IMR-90 (cell line): ENCODE measurements around a stretch of chr2.

DNA sequence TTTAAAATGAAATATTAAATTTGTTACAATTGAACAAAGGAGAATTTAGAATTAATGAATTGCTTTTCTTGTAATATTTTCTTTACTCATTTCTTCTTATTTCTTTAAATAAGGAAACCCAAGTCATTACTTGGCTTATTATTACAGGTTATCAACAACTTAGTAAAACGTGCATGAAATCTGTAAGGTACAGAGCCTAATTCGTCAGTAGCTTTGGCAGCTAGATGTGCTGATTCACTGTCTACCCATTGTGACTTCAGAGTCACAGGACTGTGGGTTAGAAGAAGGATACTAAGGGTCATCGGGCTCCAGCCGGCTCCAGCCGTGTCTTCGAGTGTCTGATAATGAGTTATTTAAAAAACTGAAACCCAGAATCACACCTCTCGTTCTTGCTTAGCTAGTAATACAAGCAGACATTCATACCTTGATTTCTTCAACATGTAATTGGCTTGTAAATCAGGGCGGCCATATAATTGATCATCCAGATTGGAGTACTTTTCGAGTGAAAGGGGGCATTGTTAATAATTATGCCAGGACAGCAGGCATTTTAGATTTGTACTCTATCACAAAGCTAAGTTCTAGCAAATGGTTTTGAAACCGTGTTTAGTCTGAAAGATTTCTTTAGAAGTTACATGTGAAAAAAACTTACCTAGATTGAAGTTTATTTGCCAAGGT lies 170.6 kb downstream of the FMNL2 start:
- RRBS: no CpG with 5 or more reads among the region's 10 CpGs
CAGE:
- cytosol, long polyA plus RNA: no peak
- long polyA plus RNA: no peak
- nucleus, long polyA plus RNA: no peak

DNA sequence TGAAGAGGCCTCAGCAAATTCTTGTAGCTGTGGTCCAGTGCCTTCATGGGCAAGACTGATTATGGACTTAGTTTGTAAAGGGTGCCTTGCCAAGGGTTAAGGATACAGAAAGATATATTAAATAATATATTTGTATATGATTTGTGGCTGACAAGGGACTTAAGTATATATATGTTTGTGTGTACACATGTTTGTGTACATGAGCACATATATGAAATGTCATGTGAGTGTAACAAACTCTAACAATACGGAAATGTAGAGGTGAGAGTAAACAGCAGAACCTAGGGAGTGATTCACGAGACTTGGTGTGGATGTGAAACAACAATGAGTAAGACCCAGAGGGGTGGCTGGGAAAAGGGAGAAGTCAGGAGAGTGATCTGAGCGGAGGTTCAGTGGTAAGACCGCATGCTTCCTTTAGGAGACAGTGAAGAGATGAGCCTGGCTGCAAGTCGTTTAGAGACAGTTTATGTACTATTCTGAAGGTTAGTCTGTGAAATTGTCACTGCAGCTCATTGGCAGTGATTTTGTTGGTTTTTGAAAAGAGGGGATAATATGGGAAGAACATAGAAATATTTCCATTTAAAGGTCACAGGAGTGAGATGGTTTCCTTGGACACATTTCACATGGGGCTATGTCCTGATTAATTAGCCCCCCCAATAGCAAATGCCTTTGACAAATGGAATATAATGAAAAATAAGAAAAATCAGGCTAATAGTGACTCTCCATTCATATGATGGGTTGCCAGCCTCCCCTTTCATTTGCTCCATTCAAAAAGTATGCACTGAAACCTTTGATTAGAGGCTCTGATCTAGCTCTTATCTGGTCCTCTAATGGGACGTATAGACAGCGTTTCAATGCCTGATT lies 150.5 kb downstream of the PRPF40A start:
- RRBS: no CpG with 5 or more reads among the region's 7 CpGs
CAGE:
- cytosol, long polyA plus RNA: no peak
- long polyA plus RNA: no peak
- nucleus, long polyA plus RNA: no peak

DNA sequence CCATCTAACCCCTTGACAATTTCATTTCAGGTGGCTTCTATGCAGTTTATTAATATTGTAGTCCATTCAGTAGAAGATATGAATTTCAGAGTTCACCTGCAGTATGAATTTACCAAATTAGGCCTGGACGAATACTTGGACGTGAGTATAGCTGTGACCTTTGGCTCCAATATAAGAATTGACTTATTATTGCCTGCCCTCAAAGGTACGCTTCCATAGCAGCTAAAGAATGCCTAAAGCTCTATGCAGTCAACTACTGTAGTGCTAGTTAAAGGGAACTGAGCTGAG lies 105.9 kb downstream of the PRPF40A start:
- RRBS: no CpG with 5 or more reads among the region's 3 CpGs
CAGE:
- cytosol, long polyA plus RNA: no peak
- long polyA plus RNA: no peak
- nucleus, long polyA plus RNA: no peak

GRCh38 chr2:152611753-152612041 lies 105.6 kb downstream of the PRPF40A start:
- RRBS: no CpG with 5 or more reads among the region's 2 CpGs
CAGE:
- cytosol, long polyA plus RNA: no peak
- long polyA plus RNA: no peak
- nucleus, long polyA plus RNA: no peak

DNA sequence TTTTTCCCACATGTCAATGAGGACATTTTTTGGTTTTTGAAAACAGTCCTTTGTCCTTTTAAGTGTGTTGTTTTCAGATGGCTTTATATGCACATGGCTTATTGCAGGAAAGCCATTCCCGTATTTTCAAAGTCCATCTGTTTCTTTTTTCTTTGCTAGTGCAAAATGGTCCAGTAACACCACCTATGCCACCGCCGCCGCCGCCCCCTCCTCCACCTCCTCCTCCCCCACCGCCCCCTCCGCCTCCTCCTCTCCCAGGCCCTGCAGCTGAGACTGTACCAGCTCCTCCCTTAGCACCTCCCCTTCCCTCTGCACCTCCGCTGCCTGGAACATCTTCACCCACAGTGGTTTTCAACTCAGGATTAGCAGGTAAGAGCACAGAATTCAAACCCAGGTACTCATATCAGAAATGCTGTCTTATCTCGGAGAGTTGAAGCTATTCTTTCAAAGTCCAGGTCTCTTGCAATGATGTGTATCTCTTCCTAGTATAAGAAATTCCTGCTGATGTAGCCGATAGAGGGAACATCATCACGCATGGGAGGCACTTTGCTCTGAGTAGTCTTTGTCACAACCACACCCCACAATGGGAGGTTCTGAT lies 97.8 kb downstream of the PRPF40A start:
- RRBS: no CpG with 5 or more reads among the region's 11 CpGs
CAGE:
- cytosol, long polyA plus RNA: no peak
- long polyA plus RNA: no peak
- nucleus, long polyA plus RNA: no peak

DNA sequence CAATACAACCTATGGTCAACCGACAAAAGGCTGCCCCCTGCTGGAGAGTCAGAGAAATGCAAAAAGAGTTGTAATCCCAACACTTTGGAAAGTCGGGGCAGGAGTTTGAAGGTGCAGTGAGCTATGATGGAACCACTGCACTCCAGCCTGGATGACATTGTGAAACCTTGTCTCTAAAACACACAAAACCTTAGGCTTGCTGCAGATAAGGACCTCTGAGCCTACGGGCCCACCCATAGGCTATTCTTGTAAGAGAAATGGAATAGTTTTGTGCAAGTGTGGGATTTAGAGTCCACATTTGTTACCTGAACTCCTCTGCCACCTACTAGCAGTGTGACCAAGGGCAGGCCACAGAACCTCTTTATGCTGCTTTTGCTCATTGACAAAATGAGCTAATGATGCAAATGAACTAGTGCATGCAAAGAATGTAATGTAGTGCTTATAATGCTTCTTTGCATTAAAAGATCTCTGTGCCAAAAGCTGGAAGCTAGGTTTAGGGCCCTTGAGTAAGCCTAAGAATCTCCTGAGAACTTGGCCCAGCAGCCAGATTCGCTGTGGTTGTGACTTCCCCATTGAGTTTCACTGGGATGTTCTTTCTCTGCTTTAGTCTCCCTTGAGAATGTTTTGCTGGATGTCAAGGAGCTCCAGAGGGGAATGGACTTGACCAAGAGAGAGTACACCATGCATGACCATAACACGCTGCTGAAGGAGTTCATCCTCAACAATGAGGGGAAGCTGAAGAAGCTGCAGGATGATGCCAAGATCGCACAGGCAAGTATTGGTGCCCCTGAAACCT lies 81.2 kb downstream of the PRPF40A start:
- RRBS: no CpG with 5 or more reads among the region's 6 CpGs
CAGE:
- cytosol, long polyA plus RNA: no peak
- long polyA plus RNA: no peak
- nucleus, long polyA plus RNA: no peak

DNA sequence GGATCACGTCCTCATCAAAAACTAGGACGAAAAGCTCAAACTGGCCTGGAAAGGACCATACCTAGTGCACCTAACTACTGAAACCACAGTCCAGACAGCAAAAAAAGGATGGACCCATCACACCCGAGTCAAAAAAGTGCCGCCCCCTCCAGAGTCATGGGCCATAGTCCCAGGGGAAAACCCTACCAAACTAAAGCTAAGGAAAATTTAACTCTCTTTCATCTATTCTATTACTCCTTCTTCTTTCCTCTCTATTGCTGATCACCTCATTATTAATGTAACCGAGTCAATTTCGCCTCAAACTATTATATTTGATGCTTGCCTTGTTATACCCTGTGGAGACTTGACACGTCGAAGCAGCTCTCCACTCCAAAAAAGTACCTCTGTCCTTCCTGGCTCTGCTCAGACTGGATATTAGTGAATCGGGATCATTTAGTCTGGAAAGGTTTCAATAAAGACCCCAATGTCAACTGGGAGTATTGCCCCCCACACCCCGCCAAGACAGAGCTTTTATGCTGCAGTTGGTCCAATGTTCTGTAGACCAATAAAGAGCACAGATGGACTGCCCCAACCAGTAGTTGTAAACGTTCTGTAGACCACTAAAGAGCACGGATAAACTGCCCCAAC lies 9.9 kb downstream of the PRPF40A start:
- RRBS: no CpG with 5 or more reads among the region's 12 CpGs
CAGE:
- cytosol, long polyA plus RNA: no peak
- long polyA plus RNA: no peak
- nucleus, long polyA plus RNA: no peak

DNA sequence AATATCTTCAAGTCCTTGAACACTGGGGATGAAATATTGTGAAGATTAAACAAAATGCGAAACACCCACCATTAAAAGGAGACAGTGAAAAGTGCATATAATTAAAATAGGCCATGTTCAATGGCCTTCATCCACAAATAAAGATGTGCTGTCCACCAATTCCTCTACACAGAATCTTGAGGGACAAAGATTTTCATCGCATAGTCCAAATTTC lies 759 bp downstream of the ARL6IP6 start:
- RRBS: no CpG with 5 or more reads among the region's 2 CpGs
CAGE:
- cytosol, long polyA plus RNA: no peak
- long polyA plus RNA: no peak
- nucleus, long polyA plus RNA: no peak

- RRBS: 1% methylated on average over 6 of the region's 34 CpGs
CAGE:
- cytosol, long polyA plus RNA: no peak
- long polyA plus RNA: no peak
- nucleus, long polyA plus RNA: no peak
Measured at GRCh38 chr2:154697188-154697832, 1.2 kb upstream of the KCNJ3 start.

- RRBS: no CpG with 5 or more reads among the region's 55 CpGs
CAGE:
- cytosol, long polyA plus RNA: no peak
- long polyA plus RNA: no peak
- nucleus, long polyA plus RNA: no peak
Measured at GRCh38 chr2:156319662-156320463, 12.7 kb downstream of the NR4A2 start.

GRCh38 chr2:156323834-156324501 lies 8.6 kb downstream of the NR4A2 start:
- RRBS: no CpG with 5 or more reads among the region's 1 CpG
CAGE:
- cytosol, long polyA plus RNA: no peak
- long polyA plus RNA: no peak
- nucleus, long polyA plus RNA: no peak

DNA sequence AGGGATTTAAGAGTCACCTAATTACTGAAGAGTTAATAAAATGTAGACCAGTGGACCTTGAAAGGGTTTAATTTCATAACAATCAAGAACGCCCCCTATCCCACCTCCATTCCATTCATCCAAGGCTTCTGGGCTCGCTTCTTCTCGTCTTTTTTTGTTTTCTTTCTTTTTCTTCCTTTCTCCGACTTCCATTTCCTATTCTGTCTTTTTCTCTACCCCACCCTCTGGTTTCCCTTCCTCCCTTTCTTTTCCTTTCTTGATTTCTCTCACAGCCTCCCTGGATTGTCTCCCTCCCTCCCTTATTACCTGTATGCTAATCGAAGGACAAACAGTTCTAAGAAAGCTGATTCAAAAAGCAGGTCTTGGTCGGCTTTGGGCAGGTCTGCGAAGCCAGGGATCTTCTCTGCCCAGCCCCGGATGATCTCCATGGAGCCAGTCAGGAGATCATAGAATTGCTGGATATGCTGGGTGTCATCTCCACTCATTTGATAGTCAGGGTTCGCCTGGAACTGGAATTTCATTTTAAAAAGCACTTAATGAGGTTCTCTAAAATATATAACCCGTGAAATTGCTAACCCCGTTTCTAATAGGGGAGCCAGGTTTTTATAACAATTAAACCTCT lies 6.0 kb downstream of the NR4A2 start:
- RRBS: no CpG with 5 or more reads among the region's 11 CpGs
CAGE:
- cytosol, long polyA plus RNA: no peak
- long polyA plus RNA: no peak
- nucleus, long polyA plus RNA: no peak

DNA sequence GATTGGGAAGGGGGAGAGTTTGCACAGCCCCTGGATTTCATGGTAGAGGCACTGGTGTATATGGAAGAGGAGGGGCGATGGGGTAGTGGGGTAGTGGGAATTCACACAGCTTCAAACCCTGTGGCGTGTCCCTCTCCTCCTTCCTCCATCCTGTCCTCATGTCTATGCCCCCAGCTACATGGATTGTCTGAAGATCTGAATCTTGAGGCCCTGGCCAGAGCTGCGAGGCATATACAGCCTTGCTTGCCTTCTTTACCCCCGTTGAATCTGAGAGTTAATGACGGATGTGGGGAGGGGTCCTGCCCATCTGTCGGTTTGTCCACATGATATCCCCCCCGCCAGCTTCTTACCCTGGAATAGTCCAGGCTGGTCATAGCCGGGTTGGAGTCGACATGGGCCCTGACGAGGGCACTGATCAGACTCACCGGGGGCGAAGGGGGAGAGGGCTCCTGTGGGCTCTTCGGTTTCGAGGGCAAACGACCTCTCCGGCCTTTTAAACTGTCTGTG lies 5.0 kb downstream of the NR4A2 start:
- RRBS: 80% methylated on average over 9 of the region's 16 CpGs
CAGE:
- cytosol, long polyA plus RNA: no peak
- long polyA plus RNA: no peak
- nucleus, long polyA plus RNA: no peak

- RRBS: no CpG with 5 or more reads among the region's 15 CpGs
CAGE:
- cytosol, long polyA plus RNA: no peak
- long polyA plus RNA: no peak
- nucleus, long polyA plus RNA: no peak
Measured at GRCh38 chr2:156333446-156333740, 872 bp upstream of the NR4A2 start.

GRCh38 chr2:156335316-156335580 lies 2.7 kb upstream of the NR4A2 start:
- RRBS: 14% methylated on average over 3 of the region's 4 CpGs
CAGE:
- cytosol, long polyA plus RNA: no peak
- long polyA plus RNA: no peak
- nucleus, long polyA plus RNA: no peak

DNA sequence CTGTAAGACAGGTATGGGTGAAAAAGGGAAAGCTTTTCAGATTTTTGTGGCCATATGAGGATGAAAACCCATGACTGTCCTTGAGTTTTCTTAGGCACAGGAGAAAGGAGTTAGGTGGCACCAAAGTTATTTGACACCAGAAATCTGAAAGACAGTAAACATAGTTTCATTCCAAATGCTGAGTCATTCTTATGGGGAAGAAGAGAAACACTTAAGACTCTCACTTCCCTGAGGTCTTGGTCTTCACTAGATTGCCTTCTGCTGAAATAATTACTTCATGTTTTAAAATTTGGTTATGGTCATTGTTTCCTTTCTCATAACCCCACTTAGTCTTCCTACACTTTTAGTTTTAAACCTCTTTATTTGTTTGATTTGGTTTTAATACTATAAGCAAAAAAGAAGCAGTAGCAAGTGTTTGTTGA lies 5.1 kb upstream of the GPD2 start:
CAGE:
- cytosol, long polyA plus RNA: no peak
- long polyA plus RNA: no peak
- nucleus, long polyA plus RNA: no peak

- RRBS: no CpG with 5 or more reads among the region's 2 CpGs
CAGE:
- cytosol, long polyA plus RNA: no peak
- long polyA plus RNA: no peak
- nucleus, long polyA plus RNA: no peak
Measured at GRCh38 chr2:156455242-156455741, 19.1 kb downstream of the GPD2 start.

DNA sequence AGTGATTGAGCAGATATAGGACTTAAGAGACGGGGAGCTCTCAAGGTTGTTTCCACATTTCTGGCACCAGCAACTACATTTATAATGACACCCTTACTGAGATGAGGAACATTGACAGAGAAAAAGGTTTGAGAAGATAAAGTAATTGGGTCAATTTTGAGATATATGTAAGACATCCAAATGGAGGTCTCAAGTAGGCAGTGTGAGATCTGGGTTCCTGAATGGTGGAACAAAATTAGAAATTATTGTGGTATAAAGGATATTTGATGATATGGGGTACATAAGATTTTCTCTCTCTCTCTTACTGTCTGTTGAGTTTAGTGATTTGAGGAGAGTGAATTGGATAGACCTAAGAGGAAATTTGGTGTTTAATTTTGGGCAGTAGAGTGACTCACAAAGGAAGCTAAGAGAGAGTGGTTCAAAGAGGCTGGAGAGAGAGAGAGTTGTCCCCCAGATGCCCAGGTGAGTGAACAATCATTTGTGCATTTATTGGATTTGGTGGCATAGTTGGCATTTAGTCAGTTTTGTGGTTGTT lies 56.7 kb downstream of the GPD2 start:
- RRBS: no CpG with 5 or more reads among the region's 1 CpG
CAGE:
- cytosol, long polyA plus RNA: no peak
- long polyA plus RNA: no peak
- nucleus, long polyA plus RNA: no peak

DNA sequence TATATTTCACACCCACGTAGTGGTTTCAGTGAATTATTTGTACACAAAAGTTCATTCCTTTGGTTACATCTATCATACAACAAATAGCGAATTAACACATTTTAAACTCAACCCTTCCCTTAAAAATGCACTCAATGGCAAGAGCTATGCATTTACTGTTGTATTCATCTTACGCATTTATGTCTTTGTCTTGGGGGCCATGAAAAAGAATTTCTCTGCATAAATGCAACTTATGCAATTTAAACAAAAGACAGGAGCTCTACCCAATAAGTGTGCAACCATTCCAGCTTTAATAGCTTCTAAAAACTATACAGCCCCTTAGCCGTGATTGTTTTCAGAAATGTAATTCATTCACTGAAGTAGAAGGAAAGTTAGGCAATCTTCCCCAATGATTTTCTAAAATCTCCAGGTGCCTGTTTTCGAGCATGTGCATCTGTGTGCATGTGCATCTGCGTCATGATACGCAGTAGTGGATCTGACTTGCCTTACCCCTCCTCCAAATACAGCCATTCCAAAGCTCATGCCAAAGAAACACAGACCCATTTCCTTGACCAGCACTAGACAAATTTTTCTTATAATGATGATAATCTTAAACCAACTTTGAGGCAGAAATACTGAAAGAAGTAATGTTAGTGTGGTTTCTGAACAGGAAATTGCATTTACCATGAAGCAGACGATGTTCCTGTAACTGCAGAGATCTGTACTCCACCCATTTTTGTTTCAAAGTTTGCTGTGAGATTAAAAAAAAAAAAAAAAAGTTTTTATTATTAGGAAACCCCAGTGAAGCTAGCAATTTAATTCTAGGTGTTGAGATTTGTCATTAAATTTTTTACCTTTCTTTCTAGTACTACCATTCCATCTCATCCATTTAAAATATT lies 25.8 kb downstream of the CYTIP start:
- RRBS: no CpG with 5 or more reads among the region's 8 CpGs
CAGE:
- cytosol, long polyA plus RNA: no peak
- long polyA plus RNA: no peak
- nucleus, long polyA plus RNA: no peak

- RRBS: no CpG with 5 or more reads among the region's 5 CpGs
CAGE:
- cytosol, long polyA plus RNA: no peak
- long polyA plus RNA: no peak
- nucleus, long polyA plus RNA: no peak
Measured at GRCh38 chr2:157469294-157470102, 25.6 kb upstream of the CYTIP start.